Keratinocyte (primary cell): ENCODE results near the genes GBE1 and PROS1.

DNA sequence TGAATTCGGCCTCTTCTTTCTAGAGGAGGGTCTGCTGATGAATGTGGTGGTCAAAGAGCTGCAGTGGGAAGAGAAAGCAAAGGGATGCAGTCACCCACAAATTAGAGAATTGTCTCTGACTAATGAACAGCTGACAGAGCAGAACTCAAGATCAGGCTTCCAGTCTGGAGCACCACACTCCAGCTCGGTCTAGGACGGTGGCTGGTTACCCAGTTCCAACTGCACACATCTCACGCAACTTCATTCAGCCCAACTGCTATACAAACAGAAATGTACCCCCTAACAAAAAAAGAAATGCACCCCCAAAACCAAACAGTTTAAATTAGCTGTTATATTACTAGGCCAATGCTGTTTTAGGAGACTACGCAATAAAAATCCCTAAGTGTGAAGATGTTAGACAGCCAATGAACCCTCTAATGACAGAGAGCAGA is 16.7 kb downstream of the PDZRN3 start:
CAGE:
- cytosol, long polyA minus RNA: no peak
- cytosol, long polyA plus RNA: no peak
- long polyA plus RNA: no peak
- nucleus, long polyA minus RNA: no peak
- nucleus, long polyA plus RNA: no peak

CAGE:
- cytosol, long polyA minus RNA: no peak
- cytosol, long polyA plus RNA: no peak
- long polyA plus RNA: no peak
- nucleus, long polyA minus RNA: no peak
- nucleus, long polyA plus RNA: no peak
These were observed 449.9 kb upstream of the FRG2C start for GRCh38 chr3:75214203-75214655.

GRCh38 chr3:75669279-75669877 is 5.2 kb downstream of the FRG2C start:
CAGE:
- cytosol, long polyA minus RNA: no peak
- cytosol, long polyA plus RNA: no peak
- long polyA plus RNA: no peak
- nucleus, long polyA minus RNA: no peak
- nucleus, long polyA plus RNA: no peak

DNA sequence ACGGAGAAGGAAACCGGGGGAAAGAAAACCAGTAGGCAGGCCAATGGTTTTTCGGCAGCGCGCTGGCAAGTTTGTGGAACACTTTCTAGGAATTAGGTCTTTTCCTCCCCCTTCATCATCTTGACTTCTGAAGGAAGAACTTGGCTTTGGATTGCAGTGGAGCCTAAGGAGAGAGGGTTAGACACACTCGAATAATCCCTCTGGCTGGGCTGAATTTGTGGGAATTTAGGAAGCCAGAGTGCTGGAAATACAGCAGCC is 339 bp downstream of the ROBO2 start:
CAGE:
- cytosol, long polyA minus RNA: no peak
- cytosol, long polyA plus RNA: no peak
- long polyA plus RNA: no peak
- nucleus, long polyA minus RNA: no peak
- nucleus, long polyA plus RNA: no peak

GRCh38 chr3:78096256-78096508 is 1056.3 kb downstream of the ROBO2 start:
CAGE:
- cytosol, long polyA minus RNA: no peak
- cytosol, long polyA plus RNA: no peak
- long polyA plus RNA: no peak
- nucleus, long polyA minus RNA: no peak
- nucleus, long polyA plus RNA: no peak

CAGE:
- cytosol, long polyA minus RNA: no peak
- cytosol, long polyA plus RNA: no peak
- long polyA plus RNA: no peak
- nucleus, long polyA minus RNA: no peak
- nucleus, long polyA plus RNA: no peak
These were observed 843.9 kb downstream of the ROBO1 start for GRCh38 chr3:78923520-78924749.

DNA sequence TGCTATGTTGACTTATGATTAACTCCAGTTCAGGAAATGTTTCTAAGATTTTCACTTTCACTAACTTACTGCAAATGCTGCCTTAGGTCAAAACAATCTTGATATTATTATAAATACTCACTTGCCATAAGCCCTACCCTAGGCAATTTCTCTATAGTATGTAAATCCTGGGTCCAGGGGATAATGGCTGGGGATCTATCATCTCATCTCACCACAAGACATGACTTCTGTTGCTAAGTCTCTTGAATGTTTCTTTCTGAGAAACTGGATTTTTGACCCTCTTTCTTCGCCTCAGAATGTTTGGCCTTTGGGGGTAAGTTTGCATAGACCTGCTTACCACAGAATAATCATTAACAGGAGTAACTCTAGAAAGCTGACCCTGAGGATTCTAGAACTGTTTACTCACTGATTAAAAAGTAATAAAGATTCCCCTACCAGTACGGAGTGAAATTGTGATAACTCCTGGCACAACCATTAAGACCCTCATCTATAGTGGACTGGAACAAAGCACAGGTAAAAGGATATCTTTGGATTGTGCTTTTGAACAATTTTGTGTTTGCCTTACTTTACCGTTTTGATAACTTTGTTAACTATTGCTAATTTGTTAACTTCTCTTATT is 767.9 kb downstream of the GBE1 start:
CAGE:
- cytosol, long polyA minus RNA: no peak
- cytosol, long polyA plus RNA: no peak
- long polyA plus RNA: no peak
- nucleus, long polyA minus RNA: no peak
- nucleus, long polyA plus RNA: no peak

GRCh38 chr3:81743422-81743862 is 18.0 kb downstream of the GBE1 start:
CAGE:
- cytosol, long polyA minus RNA: no peak
- cytosol, long polyA plus RNA: no peak
- long polyA plus RNA: no peak
- nucleus, long polyA minus RNA: no peak
- nucleus, long polyA plus RNA: no peak

DNA sequence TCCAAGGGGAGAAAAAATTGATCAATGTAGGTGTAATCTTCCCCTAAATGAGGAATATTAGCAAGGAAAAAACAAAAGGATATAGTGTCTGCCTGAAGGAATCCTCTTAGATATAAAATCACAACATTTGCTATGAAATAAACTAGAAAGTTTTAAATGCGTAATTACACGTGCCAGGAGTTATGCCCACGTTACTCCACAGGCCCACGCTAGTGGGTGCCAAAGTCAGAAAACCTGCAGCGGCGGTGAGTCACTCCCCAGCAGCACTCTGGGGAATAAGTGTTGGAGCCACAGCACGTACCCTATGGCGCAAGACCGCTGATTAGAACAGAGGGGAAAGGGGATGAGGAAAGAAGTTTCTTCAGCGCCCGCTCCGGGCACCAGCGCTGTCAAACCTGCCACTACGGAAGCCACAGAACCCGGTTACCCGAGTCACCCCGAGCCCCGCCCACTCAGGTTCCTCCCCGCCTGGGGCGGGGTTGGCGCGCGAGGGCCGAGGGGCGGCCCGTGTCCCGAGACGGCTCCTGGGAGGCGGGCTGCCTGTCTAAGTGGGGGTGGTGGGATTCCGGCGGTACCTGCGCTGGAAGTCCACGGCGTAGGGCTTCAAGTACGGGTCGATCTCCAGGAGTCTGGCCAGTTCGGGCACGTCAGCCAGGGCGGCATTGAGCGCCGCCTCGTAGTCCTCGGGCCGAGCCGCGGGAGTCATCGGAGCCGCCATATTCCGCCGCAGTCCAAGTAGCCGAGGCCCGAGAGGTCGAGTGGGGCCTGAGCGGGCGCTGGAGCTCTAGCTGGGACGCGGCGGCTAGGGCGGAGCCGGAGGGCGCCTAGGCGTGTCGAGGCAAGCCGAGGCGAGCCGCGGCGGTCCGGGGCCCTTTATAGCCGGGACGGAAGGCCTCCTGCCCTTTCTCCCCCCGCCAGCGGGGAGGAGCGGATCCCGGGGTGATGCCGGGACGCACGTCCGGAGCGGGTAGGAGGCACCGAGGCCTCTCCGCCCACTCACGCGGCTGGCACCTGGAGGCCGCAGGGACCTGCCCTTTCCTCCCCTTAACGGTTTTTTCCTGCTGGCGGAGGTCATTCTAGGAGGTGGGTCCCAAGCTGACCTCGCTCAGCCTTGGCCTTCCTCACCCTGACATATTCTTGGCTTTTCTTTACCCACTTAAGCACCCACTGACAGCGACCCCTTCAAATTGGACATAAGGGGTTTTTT is at the start of gene GBE1:
Gene GBE1, minus strand, starts transcription at position 846 of the 1,207 bp plus-strand sequence.
CAGE:
- cytosol, long polyA minus RNA: no peak
- cytosol, long polyA plus RNA: no peak
- long polyA plus RNA: start-site peak on the minus strand centred at position 861 of the sequence, 167 bp wide, 60 and 32 reads in 2 replicates
- nucleus, long polyA minus RNA: start-site peak on the minus strand centred at position 782 of the sequence, 9 bp wide, 20 reads; start-site peak on the minus strand centred at position 900 of the sequence, 20 bp wide, 25 reads
- nucleus, long polyA plus RNA: no peak

DNA sequence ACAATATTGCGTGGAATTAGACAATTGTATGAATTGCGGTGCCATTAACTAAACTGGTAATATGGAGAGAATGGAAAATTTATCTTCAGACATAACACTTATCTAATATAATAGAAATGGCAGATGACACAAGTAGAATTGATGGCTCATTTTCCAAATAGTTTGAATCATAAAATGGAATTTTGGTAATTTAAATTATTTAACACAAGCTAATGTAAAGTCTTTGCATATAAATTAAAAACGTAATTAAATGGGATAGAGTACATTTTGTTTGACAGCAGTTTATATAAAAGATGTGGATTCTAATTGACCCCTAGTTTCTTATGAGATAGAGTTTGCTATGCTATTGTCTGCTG is 716.1 kb upstream of the CADM2 start:
CAGE:
- cytosol, long polyA minus RNA: no peak
- cytosol, long polyA plus RNA: no peak
- long polyA plus RNA: no peak
- nucleus, long polyA minus RNA: no peak
- nucleus, long polyA plus RNA: no peak

CAGE:
- cytosol, long polyA minus RNA: no peak
- cytosol, long polyA plus RNA: no peak
- long polyA plus RNA: no peak
- nucleus, long polyA minus RNA: no peak
- nucleus, long polyA plus RNA: no peak
These were observed 1.1 kb downstream of the CADM2 start for GRCh38 chr3:84959756-84960499.

GRCh38 chr3:86722029-86722228 is 269.0 kb downstream of the VGLL3 start:
CAGE:
- cytosol, long polyA minus RNA: no peak
- cytosol, long polyA plus RNA: no peak
- long polyA plus RNA: no peak
- nucleus, long polyA minus RNA: no peak
- nucleus, long polyA plus RNA: no peak

DNA sequence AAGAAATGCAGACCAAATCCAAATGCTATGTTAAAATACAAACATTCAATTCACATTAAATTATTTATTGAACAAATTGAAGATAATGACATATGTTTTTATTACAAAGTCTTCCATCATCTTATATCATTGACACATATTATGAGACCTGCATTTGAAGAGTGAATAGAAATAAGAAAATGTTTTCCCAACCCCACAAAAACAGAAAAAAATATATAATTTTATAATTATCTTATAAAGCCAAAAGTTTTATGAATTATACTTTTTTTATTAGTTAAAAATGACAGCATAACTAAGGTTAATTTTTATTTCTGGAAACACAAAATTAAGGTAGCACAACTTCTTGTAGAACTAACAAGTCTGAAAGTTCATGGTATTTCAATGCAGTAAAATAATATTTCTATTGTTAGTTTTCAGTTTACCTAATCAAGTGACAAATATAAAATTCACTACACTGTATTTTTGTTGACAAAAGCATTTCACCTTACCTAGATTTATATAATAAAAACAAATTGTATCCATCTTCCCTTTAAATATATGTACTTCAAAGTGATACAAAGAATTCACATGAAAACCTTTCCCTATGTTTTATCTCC is 50.3 kb downstream of the VGLL3 start:
CAGE:
- cytosol, long polyA minus RNA: no peak
- cytosol, long polyA plus RNA: no peak
- long polyA plus RNA: no peak
- nucleus, long polyA minus RNA: start-site peak on the minus strand centred at position 212 of the sequence, 202 bp wide, 11 reads
- nucleus, long polyA plus RNA: no peak

GRCh38 chr3:86993742-86994079 is 2.8 kb upstream of the VGLL3 start:
CAGE:
- cytosol, long polyA minus RNA: no peak
- cytosol, long polyA plus RNA: no peak
- long polyA plus RNA: no peak
- nucleus, long polyA minus RNA: no peak
- nucleus, long polyA plus RNA: no peak

DNA sequence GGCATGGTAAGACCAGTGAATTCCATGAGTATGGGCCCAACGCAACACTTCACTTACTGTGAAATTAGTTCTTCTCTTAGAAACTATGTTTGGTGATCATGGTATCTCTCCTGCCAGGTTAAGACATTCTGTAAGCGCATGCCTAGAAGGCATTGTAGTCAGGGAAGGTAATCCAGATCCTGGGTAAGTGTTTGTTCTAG is 89.1 kb upstream of the POU1F1 start:
CAGE:
- cytosol, long polyA minus RNA: no peak
- cytosol, long polyA plus RNA: no peak
- long polyA plus RNA: no peak
- nucleus, long polyA minus RNA: no peak
- nucleus, long polyA plus RNA: no peak

DNA sequence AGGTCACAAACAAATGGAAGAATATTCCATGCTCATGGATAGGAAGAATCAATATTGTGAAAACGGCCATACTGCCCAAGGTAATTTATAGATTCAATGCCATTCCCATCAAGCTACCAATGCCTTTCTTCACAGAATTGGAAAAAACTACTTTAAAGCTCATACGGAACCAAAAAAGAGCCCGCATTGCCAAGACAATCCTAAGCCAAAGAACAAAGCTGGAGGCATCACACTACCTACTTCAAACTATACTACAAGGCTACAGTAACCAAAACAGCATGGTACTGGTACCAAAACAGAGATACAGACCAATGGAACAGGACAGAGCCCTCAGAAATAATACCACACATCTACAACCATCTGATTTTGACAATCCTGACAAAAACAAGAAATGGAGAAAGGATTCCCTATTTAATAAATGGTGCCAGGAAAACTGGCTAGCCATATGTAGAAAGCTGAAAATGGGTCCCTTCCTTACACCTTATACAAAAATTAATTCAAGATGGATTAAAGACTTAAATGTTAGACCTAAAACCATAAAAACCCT is 40.3 kb downstream of the ZNF654 start:
CAGE:
- cytosol, long polyA minus RNA: no peak
- cytosol, long polyA plus RNA: no peak
- long polyA plus RNA: no peak
- nucleus, long polyA minus RNA: no peak
- nucleus, long polyA plus RNA: no peak

GRCh38 chr3:88121633-88122272 is 28.0 kb upstream of the C3orf38 start:
CAGE:
- cytosol, long polyA minus RNA: no peak
- cytosol, long polyA plus RNA: no peak
- long polyA plus RNA: no peak
- nucleus, long polyA minus RNA: no peak
- nucleus, long polyA plus RNA: no peak

DNA sequence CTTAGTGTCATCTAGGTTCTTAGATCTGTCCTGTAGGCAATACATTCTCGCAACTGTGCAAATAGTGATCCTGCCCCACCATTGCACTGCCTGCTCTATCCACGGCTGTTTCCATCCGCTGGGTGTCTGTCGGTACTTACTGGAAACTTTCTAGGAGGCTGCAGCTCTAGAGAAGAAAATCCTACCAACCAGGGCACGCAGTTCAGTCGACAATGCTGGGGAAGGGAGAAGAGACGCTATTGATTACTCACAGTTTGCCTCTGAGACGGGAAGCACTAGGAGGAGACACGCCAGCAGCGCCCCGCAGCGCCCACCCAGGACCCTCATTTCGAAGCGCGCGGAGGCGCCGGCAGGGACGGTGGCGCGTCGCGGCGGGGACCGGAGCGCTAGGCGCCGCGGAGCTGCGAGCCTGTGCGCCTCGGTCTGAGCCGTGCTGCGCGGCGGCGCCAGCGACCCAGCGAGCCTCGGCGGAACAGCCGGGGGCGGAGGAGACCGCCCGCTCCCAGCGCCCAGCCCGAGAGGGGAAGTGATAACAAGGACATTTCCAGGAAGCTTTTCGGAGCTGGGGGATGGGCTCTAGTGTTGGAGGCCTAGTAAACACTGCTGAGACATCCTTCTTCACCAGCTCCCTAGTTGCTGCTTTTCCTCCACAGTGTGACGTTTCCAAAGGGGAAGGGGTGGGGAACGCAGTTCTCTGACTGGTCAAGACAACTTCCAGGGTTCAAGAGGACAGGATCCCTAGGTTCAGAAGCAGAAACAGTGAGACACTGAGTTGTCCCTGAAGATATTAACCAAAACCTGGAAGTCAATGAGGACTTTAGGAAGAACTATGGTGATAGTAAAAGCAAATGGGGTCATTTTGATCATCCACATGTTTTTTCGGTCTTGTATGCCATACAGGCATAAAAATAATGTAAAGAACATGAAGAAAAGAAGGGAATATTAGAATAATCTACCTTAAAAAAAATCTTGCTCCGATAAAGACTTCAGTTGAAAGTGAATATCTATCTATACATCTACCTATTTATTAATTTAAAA is at the start of gene PROS1:
Gene PROS1, minus strand, starts transcription at position 474 of the 1,038 bp plus-strand sequence.
CAGE:
- cytosol, long polyA minus RNA: start-site peak on the minus strand centred at position 652 of the sequence, 23 bp wide, 12 reads
- cytosol, long polyA plus RNA: no peak
- long polyA plus RNA: start-site peak on the minus strand centred at position 450 of the sequence, 70 bp wide, 34 and 36 reads in 2 replicates
- nucleus, long polyA minus RNA: start-site peak on the minus strand centred at position 450 of the sequence, 51 bp wide, 18 reads
- nucleus, long polyA plus RNA: start-site peak on the minus strand centred at position 466 of the sequence, 83 bp wide, 24 and 77 reads in 2 replicates

DNA sequence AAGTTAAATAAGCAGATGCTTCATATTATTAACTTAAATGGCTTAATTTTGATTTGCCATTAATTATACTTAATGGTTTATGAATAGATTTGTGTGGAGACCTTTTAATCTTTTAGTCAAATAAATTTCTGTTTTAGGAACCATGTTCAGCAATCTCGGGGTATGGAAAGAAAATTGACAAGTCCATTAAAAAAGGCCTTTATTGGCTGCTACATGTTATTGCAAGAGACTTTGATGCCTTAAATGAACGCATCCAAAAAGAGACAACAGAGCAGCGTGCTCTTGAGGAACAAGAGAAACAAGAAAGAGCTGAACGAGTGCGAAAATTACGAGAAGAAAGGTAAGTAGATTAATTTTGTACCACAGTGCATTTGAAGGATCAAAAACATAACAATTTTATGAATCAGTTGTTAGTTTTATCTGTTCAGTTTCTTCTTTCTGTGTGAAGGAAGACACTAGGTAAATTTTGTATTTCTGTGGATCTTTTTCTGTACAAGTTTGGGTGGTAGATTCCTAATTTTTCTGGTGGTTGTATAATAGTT is 8.1 kb upstream of the STX19 start:
CAGE:
- cytosol, long polyA minus RNA: start-site peak on the plus strand centred at position 277 of the sequence, 43 bp wide, 7 reads
- cytosol, long polyA plus RNA: no peak
- long polyA plus RNA: no peak
- nucleus, long polyA minus RNA: start-site peak on the plus strand centred at position 196 of the sequence, 96 bp wide, 32 reads
- nucleus, long polyA plus RNA: no peak

DNA sequence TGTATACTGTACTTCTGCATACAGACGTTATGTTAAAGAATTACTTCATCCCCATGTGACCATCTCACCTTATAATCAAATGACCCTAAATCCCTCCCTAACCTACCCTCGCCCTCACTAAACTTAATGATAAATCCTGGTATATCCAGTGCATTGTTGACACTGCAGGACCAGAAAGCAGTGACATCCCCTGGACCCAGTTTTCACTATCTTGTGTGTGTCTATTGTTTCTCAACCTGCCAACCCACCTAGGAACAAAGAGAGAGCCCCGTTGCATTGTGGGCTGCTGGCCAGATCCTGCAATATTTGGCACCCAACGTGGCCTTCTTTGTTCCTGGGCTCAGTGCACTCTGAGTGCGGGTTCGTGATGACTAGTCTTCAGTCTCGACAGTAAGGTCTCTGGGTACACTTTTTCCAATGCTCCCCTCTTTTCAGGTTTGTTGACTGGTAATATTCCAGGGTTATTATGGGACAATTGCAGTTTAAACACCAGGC is 584.9 kb downstream of the NSUN3 start:
CAGE:
- cytosol, long polyA minus RNA: no peak
- cytosol, long polyA plus RNA: no peak
- long polyA plus RNA: no peak
- nucleus, long polyA minus RNA: no peak
- nucleus, long polyA plus RNA: no peak